Mesenchymal stem cell of adipose (primary cell): ENCODE measurements around the genes MYO1A and MARS1.

DNA sequence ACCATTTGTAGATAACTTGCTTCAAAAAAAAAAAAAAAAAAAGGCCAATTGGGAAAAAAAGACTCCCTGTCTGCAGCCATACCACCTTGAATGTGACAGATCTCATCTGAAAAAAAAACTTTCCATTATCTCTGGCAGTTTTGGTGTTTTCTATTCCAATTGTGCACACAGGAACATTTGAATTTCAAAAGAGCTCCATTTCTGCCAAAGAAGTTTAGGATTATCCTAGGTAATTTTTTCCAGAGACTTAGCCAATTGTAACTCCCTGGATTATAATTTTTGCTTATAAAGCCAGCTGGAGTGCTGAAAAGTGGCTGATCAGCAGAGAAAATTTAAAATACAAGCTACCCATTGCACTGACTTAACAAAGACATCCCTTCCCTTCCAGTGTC lies 63.6 kb downstream of the SDR9C7 start:
- CAGE, long polyA plus RNA, result no peak

DNA sequence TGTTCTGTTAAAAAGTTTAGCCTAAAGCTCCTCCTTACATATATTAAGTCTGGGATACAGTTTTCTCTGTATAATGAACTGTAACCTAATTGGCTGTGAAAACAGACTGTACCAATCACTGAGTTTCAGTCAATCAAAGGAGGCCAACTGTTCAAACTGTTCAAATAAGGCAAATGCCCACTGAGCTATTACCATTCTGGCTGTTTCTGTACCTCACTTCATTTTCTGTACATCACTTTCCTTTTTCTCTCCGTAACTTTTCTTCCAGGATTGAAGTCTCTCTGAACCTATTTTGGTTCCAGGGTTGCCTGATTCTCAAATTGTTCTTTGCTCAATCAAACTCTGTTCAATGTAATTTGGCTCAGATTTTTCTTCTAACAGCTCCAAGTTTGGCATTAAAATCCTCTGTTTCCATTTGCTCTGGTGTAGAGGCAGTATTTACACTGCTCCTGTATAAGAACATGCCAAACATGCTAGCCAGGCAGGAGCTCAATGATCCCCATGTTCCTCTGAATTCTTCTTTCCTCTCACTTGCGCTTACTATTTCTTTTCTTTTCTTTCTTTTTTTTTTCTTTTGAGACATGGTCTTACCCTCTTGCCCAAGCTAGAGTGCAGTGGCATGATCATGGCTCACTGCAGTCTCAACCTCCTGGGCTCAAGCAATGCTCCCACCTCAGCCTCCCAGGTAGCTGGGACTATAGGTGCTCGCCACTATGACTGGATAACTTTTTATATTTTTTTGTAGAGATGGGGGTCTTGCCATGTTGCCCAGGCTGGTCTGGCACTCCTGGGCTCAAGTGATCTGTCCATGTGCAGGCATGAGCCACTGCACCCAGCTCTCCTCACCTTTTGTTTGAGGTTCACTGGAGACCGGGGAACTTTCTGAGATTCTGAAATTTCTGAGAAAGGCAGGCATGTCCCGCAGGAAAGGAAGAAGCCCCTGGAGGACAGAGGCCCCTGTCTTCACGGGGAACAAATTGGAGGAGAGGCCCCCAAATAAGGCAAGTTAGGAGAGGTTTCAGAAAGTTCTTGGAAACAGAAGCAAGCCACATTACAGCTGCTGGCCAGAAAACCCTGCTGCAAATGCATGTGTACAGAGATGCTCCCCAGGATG lies 17.1 kb downstream of the SDR9C7 start:
- CAGE, long polyA plus RNA, result no peak

DNA sequence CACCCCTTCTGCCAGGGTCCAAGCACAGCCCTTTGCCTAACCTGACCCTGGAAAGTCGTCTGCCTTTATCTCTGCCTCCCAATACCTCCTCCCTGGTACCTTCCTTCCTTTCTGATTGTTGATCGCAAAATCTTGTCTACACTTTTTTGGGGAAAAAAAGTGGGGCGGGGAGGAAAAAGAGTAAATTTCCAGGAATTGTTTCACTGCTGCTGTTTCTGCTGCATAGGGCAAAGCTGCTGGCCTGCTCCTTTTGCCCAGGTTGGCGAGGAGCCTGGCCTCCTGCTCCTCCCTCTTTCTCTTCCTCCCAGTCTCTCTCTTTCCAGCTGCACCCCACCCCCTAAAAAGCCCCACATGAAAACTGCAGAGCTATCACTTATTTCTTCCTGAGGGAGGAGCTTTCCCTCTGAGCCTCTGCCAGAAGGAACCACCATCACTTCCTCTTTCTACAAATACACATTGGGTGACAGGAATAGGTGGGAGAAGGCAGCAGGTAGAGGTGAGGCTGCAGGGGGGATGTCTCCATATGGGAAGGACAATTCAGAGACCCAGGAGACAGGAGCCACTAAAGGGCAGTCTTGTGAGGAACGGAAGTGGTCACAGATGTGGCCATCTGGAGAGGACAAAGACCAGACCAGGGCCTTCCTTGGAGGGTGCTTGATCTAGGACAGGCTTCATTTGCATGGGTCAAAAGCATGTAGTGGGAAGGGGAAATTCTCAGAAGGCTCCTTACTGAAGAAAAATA lies 2.9 kb upstream of the GPR182 start:
- CAGE, long polyA plus RNA, result no peak

- CAGE, long polyA plus RNA, result no peak
These were observed 2.4 kb downstream of the MYO1A start for GRCh38 chr12:57047431-57047996.

DNA sequence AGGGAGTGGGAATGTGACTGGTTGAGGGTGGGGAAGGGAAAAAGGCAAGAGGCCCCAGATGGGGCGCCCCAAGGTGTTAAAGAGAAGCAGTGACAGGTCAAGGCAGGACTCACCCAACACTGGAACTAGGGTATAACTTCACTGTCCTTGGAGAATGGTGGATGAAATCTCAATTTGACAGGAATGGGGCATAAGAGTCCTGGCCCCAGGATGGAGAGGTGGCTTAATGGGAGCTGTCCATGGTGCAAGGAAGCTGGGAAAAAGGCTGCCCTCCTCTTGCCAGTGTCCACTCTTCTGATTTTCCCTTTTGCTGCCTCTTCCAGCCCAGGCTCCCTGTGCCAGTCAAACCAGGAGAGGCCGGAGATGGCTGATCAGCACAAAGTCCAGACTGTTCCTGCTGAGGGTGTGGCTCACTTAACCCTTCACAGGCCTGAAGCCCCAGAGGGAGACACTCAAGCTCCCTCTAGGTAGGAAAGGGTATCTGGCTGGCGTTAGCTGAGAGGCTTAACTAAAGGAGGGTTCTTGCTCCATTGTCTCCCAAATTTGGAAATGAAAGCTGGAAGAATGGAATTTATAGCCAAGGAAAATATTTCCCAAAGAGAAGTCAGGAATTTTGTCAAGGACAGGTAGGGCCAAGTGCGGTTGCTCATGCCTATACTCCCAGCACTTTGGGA lies at the start of gene MYO1A:
Gene MYO1A (minus strand): TSS at position 356 of the 674 bp plus-strand sequence.
- CAGE, long polyA plus RNA, result no peak

GRCh38 chr12:57085664-57086537 lies 3.0 kb upstream of the NAB2 start:
- CAGE, long polyA plus RNA, result no peak

DNA sequence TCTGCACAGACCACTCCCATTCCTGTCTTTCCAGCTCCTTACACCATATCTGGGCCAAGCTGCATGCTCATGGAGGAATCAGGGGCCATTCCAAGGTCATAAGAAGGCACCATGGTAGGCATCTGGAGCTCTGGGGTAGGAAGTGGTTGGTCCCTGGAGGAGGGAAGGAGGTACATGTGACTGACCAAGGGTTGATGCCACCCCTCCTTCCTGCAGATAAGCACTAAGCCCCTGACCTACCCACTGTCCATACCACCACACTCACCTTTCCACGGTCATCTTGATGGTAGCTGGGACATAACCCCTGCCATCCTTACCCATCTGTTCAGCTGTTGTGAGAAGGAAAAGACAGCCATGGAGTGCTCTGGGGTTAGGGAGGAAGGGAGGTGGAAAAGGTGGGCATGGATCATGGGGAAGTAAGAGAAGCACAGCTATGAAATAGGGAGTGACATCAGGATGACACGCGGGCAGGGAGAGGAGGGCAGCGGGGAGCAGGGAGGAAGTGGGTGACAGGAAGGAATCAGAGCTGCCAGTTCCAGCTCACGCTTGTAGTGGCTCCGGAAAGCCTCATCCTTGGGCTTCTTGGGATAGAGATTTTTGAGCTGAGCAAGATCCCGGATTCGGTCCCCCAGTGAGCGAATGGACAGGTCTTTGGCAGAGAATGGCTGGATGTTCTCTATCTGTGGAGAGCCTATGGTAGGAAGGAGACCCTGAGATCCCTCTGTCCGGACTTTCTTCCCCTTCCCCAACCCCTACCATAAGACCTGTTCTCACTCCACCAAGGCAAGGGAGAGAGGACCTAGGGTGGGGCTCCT lies 10.0 kb downstream of the NAB2 start:
- CAGE, long polyA plus RNA, result no peak

GRCh38 chr12:57135358-57135835 lies 7.1 kb downstream of the LRP1 start:
- CAGE, long polyA plus RNA, result no peak

DNA sequence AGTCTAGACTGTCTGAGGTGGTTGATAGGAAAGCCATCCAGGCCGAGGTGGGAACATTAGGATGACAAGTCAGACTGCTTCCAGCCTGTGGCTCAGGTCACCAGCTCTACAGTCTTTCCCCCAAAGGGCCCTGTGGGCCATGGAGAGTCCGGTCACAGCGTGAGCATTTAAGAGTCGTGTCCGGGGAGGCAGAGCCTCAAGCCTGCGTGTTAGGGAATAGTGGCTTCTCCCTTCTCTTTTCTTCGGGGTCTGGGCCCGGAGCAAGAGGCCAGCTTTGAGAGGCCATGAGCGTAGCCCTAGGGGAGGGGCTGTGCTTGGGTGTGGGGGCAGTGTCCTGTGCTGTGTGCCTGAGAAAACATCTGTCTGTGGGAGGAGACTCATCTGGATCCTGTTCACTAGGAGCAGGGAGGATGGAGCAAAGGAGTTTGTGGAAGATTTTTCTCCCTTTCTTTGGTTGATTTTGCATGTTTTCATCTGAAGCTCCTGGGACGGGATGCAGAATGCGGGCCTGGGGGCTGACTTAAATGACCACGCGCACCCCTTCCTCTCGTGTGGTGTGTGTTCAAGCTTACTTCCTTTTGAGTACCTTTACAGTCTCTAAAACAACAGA lies 13.9 kb downstream of the LRP1 start:
- CAGE, long polyA plus RNA, result no peak

DNA sequence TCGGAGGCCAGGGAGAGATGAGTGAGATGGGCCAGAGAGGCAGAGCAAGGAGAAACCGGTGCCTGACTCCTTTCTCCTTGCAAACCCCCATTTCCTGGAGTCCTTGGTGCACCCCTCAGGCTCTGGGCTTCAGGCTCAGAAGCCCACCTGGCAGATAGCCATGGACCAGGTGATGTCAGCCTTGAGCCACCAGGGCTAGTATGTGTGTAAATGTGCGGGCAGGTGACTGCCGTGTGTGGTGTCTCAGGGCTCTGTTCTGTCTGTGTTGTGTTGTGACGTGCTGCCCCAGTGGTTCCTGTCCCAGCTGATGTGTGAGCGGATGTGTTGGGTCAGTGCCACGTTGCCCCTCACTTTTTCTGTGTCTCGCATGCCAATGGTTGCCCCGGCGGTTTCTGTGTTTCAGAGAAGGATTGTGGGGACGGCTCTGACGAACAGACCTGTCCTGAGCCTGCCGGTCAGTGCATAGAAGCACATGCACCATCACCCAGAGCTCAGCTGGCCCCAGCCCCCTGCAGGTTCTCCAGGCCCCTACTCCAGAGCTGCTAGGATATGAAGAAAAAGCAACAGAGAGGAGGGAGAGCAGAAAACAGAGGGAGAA lies 39.6 kb downstream of the LRP1 start:
- CAGE, long polyA plus RNA, result no peak

DNA sequence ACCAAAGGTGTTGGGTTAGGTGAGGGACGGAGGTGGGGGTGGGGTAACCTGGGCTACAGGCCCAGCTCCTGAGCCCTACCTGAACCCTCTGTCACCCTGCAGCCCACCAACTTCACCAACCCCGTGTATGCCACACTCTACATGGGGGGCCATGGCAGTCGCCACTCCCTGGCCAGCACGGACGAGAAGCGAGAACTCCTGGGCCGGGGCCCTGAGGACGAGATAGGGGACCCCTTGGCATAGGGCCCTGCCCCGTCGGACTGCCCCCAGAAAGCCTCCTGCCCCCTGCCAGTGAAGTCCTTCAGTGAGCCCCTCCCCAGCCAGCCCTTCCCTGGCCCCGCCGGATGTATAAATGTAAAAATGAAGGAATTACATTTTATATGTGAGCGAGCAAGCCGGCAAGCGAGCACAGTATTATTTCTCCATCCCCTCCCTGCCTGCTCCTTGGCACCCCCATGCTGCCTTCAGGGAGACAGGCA lies 4.2 kb upstream of the NXPH4 start:
- CAGE, long polyA plus RNA, result no peak

DNA sequence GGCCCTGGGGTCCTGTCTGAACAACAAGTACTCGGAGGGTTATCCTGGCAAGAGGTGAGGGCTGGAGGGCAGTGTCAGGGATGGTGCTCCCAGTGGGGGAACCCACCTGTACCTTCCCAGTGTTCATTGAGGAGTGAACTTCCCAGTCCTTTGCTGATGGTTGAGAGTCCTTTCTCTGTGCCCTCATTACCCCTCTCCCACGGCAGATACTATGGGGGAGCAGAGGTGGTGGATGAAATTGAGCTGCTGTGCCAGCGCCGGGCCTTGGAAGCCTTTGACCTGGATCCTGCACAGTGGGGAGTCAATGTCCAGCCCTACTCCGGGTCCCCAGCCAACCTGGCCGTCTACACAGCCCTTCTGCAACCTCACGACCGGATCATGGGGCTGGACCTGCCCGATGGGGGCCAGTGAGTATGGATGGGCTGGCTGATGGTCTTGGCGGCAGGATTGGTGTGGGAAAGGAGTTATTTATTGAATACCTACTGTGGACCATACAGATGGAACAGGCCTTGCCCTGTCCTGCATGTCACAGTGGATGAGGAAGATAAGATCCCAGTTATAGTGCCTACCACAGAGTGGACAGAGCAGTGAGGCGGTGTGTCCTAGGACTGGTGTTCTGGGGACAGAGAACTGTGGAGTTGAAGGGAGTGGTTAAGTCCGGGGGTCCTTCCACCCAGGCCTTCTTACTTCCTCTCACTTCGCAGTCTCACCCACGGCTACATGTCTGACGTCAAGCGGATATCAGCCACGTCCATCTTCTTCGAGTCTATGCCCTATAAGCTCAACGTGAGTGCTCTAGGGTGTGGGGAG lies 2.2 kb downstream of the SHMT2 start:
- CAGE, long polyA plus RNA, result no peak

DNA sequence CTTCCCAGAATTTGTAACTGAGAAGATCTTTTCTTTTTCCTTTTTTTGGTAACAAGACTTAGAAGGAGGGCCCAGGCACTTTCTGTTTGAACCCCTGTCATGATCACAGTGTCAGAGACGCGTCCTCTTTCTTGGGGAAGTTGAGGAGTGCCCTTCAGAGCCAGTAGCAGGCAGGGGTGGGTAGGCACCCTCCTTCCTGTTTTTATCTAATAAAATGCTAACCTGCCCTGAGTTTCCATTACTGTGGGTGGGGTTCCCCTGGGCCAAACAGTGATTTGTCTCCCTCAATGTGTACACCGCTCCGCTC lies 2.5 kb downstream of the NDUFA4L2 start:
- CAGE, long polyA plus RNA, result no peak

DNA sequence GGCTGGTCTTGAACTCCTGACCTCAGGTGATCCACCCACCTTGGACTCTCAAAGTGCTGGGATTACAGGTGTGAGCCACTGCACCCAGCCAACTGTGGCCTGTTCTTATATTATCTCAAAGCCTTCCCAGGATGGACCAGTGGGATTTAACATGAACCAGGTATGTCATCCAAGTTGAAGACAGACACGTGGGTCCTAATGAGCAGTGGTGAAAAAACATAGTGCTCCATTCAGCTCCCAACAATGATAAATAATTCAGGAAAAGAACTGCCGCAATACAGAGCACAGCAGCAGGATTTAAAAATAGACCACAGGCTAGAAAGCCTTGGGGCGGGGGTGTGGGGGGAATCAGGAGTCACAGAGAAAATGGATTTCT lies 58.8 kb downstream of the R3HDM2 start:
- CAGE, long polyA plus RNA, result no peak

- CAGE, long polyA plus RNA, result no peak
These were observed 747 bp upstream of the INHBE start for GRCh38 chr12:57454283-57454836.

DNA sequence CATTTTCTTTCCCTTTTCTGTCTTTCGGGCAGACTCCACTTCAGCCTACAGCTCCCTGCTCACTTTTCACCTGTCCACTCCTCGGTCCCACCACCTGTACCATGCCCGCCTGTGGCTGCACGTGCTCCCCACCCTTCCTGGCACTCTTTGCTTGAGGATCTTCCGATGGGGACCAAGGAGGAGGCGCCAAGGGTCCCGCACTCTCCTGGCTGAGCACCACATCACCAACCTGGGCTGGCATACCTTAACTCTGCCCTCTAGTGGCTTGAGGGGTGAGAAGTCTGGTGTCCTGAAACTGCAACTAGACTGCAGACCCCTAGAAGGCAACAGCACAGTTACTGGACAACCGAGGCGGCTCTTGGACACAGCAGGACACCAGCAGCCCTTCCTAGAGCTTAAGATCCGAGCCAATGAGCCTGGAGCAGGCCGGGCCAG lies 972 bp downstream of the INHBE start:
- CAGE, long polyA plus RNA, result no peak

DNA sequence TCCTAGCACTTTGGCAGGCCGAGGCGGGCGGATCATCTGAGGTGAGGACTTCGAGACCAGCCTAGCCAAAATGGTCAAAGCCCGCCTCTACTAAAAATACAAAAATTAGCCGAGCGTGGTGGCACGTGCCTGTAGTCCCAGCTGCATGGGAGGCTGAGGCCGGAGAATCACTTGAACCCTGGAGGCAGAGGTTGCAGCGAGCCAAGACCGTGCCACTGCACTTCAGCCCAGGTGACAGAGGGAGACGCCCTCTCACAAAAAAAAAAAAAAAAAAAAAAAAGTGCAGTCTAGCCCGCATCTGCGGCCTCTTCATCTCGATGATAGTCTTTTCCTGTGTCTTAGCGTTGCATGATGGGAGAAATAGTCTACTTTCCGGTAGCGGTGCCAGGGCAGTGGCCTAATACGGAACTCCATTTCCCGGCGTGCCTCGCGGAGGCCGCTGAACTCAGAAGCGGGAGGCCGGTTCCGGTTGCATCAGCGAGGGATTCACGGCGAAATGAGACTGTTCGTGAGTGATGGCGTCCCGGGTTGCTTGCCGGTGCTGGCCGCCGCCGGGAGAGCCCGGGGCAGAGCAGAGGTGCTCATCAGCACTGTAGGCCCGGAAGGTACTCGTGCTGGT lies at the start of gene MARS1:
Gene MARS1 (plus strand): TSS at position 474 of the 619 bp plus-strand sequence.
- CAGE, long polyA plus RNA, result no peak

GRCh38 chr12:57604965-57606193 lies 755 bp downstream of the DTX3 start:
- CAGE, long polyA plus RNA, result no peak

GRCh38 chr12:57725850-57726463 lies 12.6 kb downstream of the AGAP2 start:
- CAGE, long polyA plus RNA, result no peak

DNA sequence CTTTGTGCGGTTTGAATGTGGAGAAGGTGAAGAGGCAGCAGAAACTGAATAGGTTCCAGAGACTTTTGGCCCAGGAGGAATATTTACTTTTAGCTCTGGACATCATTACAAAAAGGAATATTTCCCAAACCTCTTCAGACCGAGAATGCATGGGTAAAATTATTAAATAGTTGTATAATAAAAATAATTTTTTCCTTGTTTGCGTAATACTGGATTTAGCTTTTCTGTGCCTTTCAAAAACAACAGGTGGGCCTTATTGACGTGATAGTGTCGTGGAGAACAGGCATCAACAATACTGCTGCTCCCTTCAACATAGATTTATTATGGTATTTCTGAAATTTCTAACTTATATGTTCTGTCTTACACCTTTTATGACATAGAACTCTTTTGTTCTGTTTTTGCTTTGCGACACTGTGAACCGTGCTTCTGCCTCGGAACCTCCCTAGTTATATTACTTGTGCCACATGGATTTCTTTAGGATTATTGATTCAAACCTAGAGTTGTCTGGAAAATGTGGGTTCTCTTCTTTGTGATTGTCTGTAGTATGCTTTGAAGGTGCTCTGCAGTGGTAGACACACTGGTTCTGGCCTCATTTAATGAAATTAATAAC lies 14.1 kb downstream of the TSFM start:
- CAGE, long polyA plus RNA, result no peak